K562 (cell line): ENCODE measurements around the gene C10orf143.

GRCh38 chr10:129892499-129893244, 71.4 kb downstream of the EBF3 start:
- RAMPAGE, long total RNA, result no peak
- RRBS, result no CpG with 5 or more reads among the region's 22 CpGs
PRO-cap:
- standard, result no peak
- CoPRO, capped RNA only, 2 experiments, result no peak in any of the 2 experiments
- CoPRO, capped and uncapped RNA, 2 experiments, result no peak in any of the 2 experiments
- CoPRO, uncapped RNA only, 2 experiments, result no peak in any of the 2 experiments
CAGE:
- cytosol, long polyA plus RNA, result no peak
- long polyA plus RNA, result no peak
- nucleolus, long total RNA, result no peak
- nucleus, long polyA plus RNA, result no peak

- RAMPAGE, long total RNA, result no peak
- RRBS, result no CpG with 5 or more reads among the region's 11 CpGs
PRO-cap:
- standard, result no peak
- CoPRO, capped RNA only, 2 experiments, result no peak in any of the 2 experiments
- CoPRO, capped and uncapped RNA, 2 experiments, result no peak in any of the 2 experiments
- CoPRO, uncapped RNA only, 2 experiments, result no peak in any of the 2 experiments
CAGE:
- cytosol, long polyA plus RNA, result no peak
- long polyA plus RNA, result no peak
- nucleolus, long total RNA, result no peak
- nucleus, long polyA plus RNA, result no peak
Observed at GRCh38 chr10:129946353-129946771, 17.7 kb downstream of the EBF3 start.

- RAMPAGE, long total RNA, result no peak
- RRBS, result under 1% methylated on average over 4 of the region's 23 CpGs
PRO-cap:
- standard, result bidirectional peak, plus-strand start at chr10:130110890, minus-strand start at chr10:130110804
- CoPRO, capped RNA only, 2 experiments, result peak in 1 of 2 experiments; most common plus-strand start chr10:130110942 (in 1); most common minus-strand start chr10:130110821 (in 1)
- CoPRO, capped and uncapped RNA, 2 experiments, result peak in 1 of 2 experiments; most common plus-strand start chr10:130110899 (in 1); most common minus-strand start chr10:130110809 (in 1)
- CoPRO, uncapped RNA only, 2 experiments, result no peak in any of the 2 experiments
CAGE:
- cytosol, long polyA plus RNA, result no peak
- long polyA plus RNA, result no peak
- nucleolus, long total RNA, result no peak
- nucleus, long polyA plus RNA, result no peak
Observed at GRCh38 chr10:130110714-130111033, at the start of gene C10orf143. TSS of gene C10orf143 (minus strand) at chr10:130110830.

- RAMPAGE, long total RNA, result no peak
- RRBS, result no CpG with 5 or more reads among the region's 18 CpGs
PRO-cap:
- standard, result no peak
- CoPRO, capped RNA only, 2 experiments, result no peak in any of the 2 experiments
- CoPRO, capped and uncapped RNA, 2 experiments, result no peak in any of the 2 experiments
- CoPRO, uncapped RNA only, 2 experiments, result no peak in any of the 2 experiments
CAGE:
- cytosol, long polyA plus RNA, result no peak
- long polyA plus RNA, result no peak
- nucleolus, long total RNA, result no peak
- nucleus, long polyA plus RNA, result no peak
Observed at GRCh38 chr10:130493346-130493900, 357.2 kb downstream of the GLRX3 start.

DNA sequence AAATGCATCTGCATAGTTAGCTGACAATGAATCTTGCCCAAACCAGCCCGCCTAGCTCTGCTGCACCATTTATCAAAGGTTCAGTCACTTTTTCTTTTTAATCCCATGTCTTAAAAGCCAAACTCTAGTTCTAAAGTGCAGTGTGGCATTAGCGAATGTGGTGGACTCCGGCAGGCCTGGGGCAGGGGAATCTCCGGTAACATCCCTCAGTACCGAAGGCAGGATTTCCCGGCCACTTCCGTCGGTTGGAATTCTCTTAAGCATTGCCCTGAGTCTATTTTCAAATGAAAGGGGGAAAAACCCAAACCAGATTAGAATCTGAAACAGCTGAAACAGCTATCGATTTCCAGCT, 1.0 kb downstream of the TCERG1L start:
- RAMPAGE, long total RNA, result no peak
- RRBS, result no CpG with 5 or more reads among the region's 9 CpGs
PRO-cap:
- standard, result no peak
- CoPRO, capped RNA only, 2 experiments, result no peak in any of the 2 experiments
- CoPRO, capped and uncapped RNA, 2 experiments, result no peak in any of the 2 experiments
- CoPRO, uncapped RNA only, 2 experiments, result no peak in any of the 2 experiments
CAGE:
- cytosol, long polyA plus RNA, result no peak
- long polyA plus RNA, result no peak
- nucleolus, long total RNA, result no peak
- nucleus, long polyA plus RNA, result no peak

DNA sequence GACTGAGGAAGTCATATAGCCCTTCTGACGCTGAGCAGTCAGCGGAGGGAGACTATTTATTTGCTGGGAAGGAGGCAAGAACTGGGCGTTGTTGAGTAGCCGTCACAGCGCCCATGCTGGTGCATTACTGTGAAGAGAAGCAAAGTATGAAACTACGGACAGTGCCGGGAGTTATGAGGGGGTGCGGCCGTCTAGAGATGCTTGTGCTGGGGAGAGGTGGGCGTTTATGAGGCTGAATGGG, 48.5 kb upstream of the TCERG1L start:
- RAMPAGE, long total RNA, result no peak
- RRBS, result no CpG with 5 or more reads among the region's 10 CpGs
PRO-cap:
- standard, result no peak
- CoPRO, capped RNA only, 2 experiments, result no peak in any of the 2 experiments
- CoPRO, capped and uncapped RNA, 2 experiments, result no peak in any of the 2 experiments
- CoPRO, uncapped RNA only, 2 experiments, result no peak in any of the 2 experiments
CAGE:
- cytosol, long polyA plus RNA, result no peak
- long polyA plus RNA, result no peak
- nucleolus, long total RNA, result no peak
- nucleus, long polyA plus RNA, result no peak

DNA sequence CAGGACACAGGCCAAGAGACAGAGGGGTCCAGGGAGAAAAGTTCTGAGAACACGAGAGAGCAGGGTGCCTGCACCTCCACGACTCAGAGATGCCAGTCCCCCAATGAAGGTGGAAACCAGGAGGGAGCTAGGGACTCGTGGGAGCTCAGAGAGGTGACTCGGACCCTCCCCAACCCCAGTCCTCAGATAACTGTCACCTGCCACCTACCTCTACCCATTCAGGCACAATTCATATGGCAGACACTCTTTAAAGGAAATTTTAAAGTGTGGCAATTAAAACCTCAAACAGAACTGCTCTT, 166.7 kb upstream of the PPP2R2D start:
- RAMPAGE, long total RNA, result no peak
- RRBS, result no CpG with 5 or more reads among the region's 4 CpGs
PRO-cap:
- standard, result no peak
- CoPRO, capped RNA only, 2 experiments, result no peak in any of the 2 experiments
- CoPRO, capped and uncapped RNA, 2 experiments, result no peak in any of the 2 experiments
- CoPRO, uncapped RNA only, 2 experiments, result no peak in any of the 2 experiments
CAGE:
- cytosol, long polyA plus RNA, result no peak
- long polyA plus RNA, result no peak
- nucleolus, long total RNA, result no peak
- nucleus, long polyA plus RNA, result no peak

GRCh38 chr10:131905969-131906482, 5.2 kb downstream of the PPP2R2D start:
- RAMPAGE, long total RNA, result no peak
- RRBS, result no CpG with 5 or more reads among the region's 2 CpGs
PRO-cap:
- standard, result no peak
- CoPRO, capped RNA only, 2 experiments, result no peak in any of the 2 experiments
- CoPRO, capped and uncapped RNA, 2 experiments, result no peak in any of the 2 experiments
- CoPRO, uncapped RNA only, 2 experiments, result peak in 1 of 2 experiments; most common plus-strand start chr10:131906040 (in 1)
CAGE:
- cytosol, long polyA plus RNA, result no peak
- long polyA plus RNA, result no peak
- nucleolus, long total RNA, result no peak
- nucleus, long polyA plus RNA, result no peak

GRCh38 chr10:131909795-131910422, 9.1 kb downstream of the PPP2R2D start:
- RAMPAGE, long total RNA, result no peak
- RRBS, result no CpG with 5 or more reads among the region's 11 CpGs
PRO-cap:
- standard, result no peak
- CoPRO, capped RNA only, 2 experiments, result no peak in any of the 2 experiments
- CoPRO, capped and uncapped RNA, 2 experiments, result no peak in any of the 2 experiments
- CoPRO, uncapped RNA only, 2 experiments, result no peak in any of the 2 experiments
CAGE:
- cytosol, long polyA plus RNA, result no peak
- long polyA plus RNA, result no peak
- nucleolus, long total RNA, result no peak
- nucleus, long polyA plus RNA, result no peak

DNA sequence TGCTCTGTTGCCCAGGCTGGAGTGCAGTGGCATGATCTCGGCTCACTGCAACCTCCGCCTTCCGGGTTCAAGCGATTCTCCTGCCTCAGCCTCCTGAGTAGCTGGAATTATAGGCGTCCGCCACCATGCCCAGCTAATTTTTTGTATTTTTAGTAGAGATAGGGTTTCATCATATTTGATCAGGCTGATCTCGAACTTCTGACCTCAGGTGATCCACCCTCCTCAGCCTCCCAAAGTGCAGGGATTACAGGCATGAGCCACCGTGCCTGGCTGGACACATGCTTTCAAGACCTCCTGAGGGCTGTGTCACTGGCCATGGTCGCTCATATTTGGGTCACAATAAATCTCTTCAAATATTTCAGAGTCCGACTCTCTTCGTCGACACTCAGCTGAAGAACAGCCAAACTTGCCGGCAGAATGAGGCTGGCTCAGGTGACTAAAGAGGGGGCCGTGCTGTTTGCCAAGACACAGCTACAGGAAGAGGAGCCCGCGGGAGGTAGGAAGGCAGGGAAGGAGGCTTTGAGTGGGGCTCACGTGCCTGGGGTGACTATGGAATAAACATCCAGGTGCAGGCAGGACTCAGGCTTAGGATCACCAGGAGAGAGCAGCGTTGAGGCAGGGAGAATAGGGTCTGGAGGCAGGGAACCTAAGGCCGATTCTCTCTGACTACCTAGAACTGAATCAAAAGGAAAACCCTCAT, 19.3 kb upstream of the BNIP3 start:
- RAMPAGE, long total RNA, result no peak
- RRBS, result no CpG with 5 or more reads among the region's 19 CpGs
PRO-cap:
- standard, result no peak
- CoPRO, capped RNA only, 2 experiments, result no peak in any of the 2 experiments
- CoPRO, capped and uncapped RNA, 2 experiments, result no peak in any of the 2 experiments
- CoPRO, uncapped RNA only, 2 experiments, result no peak in any of the 2 experiments
CAGE:
- cytosol, long polyA plus RNA, result no peak
- long polyA plus RNA, result no peak
- nucleolus, long total RNA, result no peak
- nucleus, long polyA plus RNA, result no peak

DNA sequence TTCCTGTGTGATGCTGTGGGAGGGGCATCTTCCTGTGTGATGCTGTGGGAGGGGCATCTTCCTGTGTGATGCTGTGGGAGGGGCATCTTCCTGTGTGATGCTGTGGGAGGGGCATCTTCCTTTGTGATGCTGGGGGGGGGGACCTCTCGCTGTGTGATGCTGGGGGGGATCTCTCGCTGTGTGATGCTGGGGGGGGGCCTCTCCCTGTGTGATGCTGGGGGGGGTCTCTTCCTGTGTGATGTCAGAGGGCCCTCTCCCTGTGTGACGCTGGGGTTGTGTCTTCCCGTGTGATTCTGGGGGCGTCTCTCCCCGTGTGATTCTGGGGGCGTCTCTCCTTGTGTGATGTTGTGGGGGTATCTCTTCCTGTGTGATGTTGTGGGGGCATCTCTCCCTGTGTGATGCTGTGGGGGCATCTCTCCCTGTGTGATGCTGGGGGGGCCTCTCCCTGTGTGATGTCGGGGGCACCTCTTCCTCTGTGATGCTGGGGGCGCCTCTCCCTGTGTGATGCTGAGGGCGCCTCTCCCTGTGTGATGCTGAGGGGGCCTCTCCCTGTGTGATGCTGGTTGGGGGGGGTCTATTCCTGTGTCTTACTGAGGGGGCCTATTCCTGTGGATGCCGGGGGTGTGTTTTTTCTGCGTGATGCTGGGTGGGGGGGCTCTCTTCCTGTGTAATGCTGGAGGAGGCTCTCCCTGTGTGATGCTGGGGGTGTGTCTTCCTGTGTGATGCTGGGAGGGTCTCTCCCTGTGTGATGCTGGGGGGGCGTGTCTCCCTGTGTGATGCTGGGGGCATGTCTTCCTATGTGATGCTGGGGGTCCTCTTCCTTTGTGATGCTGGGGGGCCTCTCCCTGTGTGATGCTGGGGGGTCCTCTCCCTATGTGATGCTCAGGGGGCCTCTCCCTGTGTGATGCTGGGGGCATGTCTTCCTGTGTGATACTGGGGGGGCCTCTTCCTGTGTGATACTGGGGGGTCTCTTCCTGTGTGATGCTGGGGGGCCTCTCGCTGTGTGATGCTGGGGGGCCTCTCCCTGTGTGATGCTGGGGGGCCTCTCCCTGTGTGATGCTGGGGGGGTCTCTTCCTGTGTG, 27.6 kb upstream of the DPYSL4 start:
- RAMPAGE, long total RNA, result no peak
- RRBS, result no CpG with 5 or more reads among the region's 14 CpGs
PRO-cap:
- standard, result no peak
- CoPRO, capped RNA only, 2 experiments, result no peak in any of the 2 experiments
- CoPRO, capped and uncapped RNA, 2 experiments, result no peak in any of the 2 experiments
- CoPRO, uncapped RNA only, 2 experiments, result no peak in any of the 2 experiments
CAGE:
- cytosol, long polyA plus RNA, result no peak
- long polyA plus RNA, result no peak
- nucleolus, long total RNA, result no peak
- nucleus, long polyA plus RNA, result no peak

- RAMPAGE, long total RNA, result no peak
- RRBS, result no CpG with 5 or more reads among the region's 15 CpGs
PRO-cap:
- standard, result no peak
- CoPRO, capped RNA only, 2 experiments, result no peak in any of the 2 experiments
- CoPRO, capped and uncapped RNA, 2 experiments, result no peak in any of the 2 experiments
- CoPRO, uncapped RNA only, 2 experiments, result no peak in any of the 2 experiments
CAGE:
- cytosol, long polyA plus RNA, result no peak
- long polyA plus RNA, result no peak
- nucleolus, long total RNA, result no peak
- nucleus, long polyA plus RNA, result no peak
Observed at GRCh38 chr10:132255522-132255979, 52.2 kb downstream of the STK32C start.

- RAMPAGE, long total RNA, result no peak
- RRBS, result no CpG with 5 or more reads among the region's 8 CpGs
PRO-cap:
- standard, result no peak
- CoPRO, capped RNA only, 2 experiments, result no peak in any of the 2 experiments
- CoPRO, capped and uncapped RNA, 2 experiments, result no peak in any of the 2 experiments
- CoPRO, uncapped RNA only, 2 experiments, result peak in 2 of 2 experiments; most common minus-strand start chr10:132323000 (in 1)
CAGE:
- cytosol, long polyA plus RNA, result no peak
- long polyA plus RNA, result no peak
- nucleolus, long total RNA, result no peak
- nucleus, long polyA plus RNA, result no peak
Observed at GRCh38 chr10:132322674-132323280, 9.2 kb upstream of the LRRC27 start.

DNA sequence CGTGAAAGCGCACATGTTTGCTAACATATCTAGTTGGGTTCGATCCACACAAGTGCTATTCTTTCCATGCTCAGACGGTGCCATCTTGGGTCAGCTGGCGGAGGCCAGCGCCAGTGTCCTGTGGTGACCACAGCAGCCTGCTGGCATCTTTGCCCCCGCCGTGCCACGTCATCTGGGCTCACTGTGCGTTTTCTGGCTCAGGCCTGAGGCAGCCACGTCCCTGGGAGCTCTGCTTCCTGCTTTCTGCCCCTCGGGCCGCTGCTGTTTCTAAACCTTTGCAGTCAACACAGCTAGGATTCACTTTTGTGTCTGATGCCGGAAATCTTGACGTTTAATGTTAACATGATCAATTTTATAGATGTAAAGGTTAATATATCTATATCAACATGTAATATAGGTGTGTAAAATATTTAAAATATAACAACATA, 15.9 kb downstream of the PWWP2B start:
- RAMPAGE, long total RNA, result no peak
- RRBS, result no CpG with 5 or more reads among the region's 15 CpGs
PRO-cap:
- standard, result no peak
- CoPRO, capped RNA only, 2 experiments, result no peak in any of the 2 experiments
- CoPRO, capped and uncapped RNA, 2 experiments, result no peak in any of the 2 experiments
- CoPRO, uncapped RNA only, 2 experiments, result no peak in any of the 2 experiments
CAGE:
- cytosol, long polyA plus RNA, result no peak
- long polyA plus RNA, result no peak
- nucleolus, long total RNA, result no peak
- nucleus, long polyA plus RNA, result no peak

DNA sequence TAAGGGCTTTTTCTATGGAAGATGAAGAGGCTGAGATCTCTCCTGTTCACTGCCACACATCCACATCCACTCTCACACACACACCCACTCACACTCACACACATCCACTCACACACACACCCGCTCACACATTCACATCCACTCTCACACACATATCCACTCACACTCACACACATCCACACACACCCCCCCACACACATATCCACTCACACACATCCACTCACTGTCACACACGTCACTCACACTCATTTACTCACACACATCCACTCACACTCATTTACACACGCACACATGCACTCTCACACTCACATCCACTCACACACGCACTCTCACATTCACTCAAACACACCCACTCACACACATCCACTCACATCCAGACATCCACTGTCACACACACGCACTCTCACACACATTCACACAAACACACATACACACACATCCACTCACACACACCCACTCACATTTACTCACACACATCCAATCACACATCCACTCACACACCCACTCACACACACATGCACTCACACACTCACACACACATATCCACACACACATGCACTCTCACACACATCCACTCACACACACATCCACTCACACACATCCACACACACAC, 18.2 kb downstream of the PWWP2B start:
- RAMPAGE, long total RNA, result no peak
- RRBS, result no CpG with 5 or more reads among the region's 5 CpGs
PRO-cap:
- standard, result no peak
- CoPRO, capped RNA only, 2 experiments, result no peak in any of the 2 experiments
- CoPRO, capped and uncapped RNA, 2 experiments, result no peak in any of the 2 experiments
- CoPRO, uncapped RNA only, 2 experiments, result no peak in any of the 2 experiments
CAGE:
- cytosol, long polyA plus RNA, result no peak
- long polyA plus RNA, result no peak
- nucleolus, long total RNA, result no peak
- nucleus, long polyA plus RNA, result no peak

DNA sequence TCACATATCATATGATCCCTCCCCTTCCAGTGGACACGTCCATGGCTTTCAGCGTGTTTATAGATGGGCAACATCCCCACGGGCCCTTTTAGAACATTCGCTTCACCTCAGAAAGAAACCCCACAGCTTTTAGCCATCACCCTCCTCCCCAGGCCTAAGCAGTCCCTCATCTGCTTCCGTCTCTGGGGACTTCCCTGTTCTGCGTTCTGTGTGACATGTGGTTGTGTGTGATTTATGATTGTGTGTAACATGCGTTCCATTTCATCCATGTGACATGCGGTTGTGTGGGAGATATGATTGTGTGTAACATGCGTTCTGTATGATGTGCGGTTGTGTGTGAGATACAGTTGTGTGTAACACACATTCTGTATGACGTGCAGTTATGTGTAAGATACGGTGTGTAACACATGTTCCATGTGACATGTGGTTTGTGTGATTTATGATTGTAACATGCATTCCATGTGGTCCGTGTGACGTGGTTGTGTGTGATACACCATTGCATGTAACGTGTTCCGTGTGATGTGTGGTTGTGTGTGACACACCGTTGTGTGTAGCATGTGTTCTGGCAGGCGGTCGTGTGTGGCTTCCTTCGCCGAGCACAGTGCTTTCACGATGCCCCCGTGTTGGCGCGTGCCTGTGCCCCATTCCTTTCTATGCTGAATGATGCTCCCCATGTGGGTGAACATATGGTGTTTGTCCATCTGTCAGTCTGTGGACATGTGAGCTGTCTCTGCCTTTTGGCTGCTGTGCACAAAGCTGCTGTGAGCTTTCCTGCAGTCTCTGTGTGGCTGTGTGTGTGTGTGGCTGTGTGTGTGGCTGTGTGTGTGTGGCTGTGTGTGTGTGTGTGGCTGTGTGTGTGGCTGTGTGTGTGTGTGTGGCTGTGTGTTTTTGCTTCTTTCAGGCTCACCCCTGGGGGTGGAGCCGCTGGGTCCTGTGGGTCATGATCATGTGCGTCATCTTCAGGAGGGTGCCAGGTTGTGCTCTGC, 26.2 kb downstream of the PWWP2B start:
- RAMPAGE, long total RNA, result no peak
- RRBS, result no CpG with 5 or more reads among the region's 27 CpGs
PRO-cap:
- standard, result no peak
- CoPRO, capped RNA only, 2 experiments, result no peak in any of the 2 experiments
- CoPRO, capped and uncapped RNA, 2 experiments, result no peak in any of the 2 experiments
- CoPRO, uncapped RNA only, 2 experiments, result no peak in any of the 2 experiments
CAGE:
- cytosol, long polyA plus RNA, result no peak
- long polyA plus RNA, result no peak
- nucleolus, long total RNA, result no peak
- nucleus, long polyA plus RNA, result no peak

GRCh38 chr10:132430007-132430556, 33.1 kb downstream of the PWWP2B start:
- RAMPAGE, long total RNA, result no peak
- RRBS, result no CpG with 5 or more reads among the region's 8 CpGs
PRO-cap:
- standard, result no peak
- CoPRO, capped RNA only, 2 experiments, result no peak in any of the 2 experiments
- CoPRO, capped and uncapped RNA, 2 experiments, result no peak in any of the 2 experiments
- CoPRO, uncapped RNA only, 2 experiments, result no peak in any of the 2 experiments
CAGE:
- cytosol, long polyA plus RNA, result no peak
- long polyA plus RNA, result no peak
- nucleolus, long total RNA, result no peak
- nucleus, long polyA plus RNA, result no peak

GRCh38 chr10:132463987-132465110, 67.3 kb downstream of the PWWP2B start:
- RAMPAGE, long total RNA, result no peak
- RRBS, result no CpG with 5 or more reads among the region's 35 CpGs
PRO-cap:
- standard, result no peak
- CoPRO, capped RNA only, 2 experiments, result no peak in any of the 2 experiments
- CoPRO, capped and uncapped RNA, 2 experiments, result no peak in any of the 2 experiments
- CoPRO, uncapped RNA only, 2 experiments, result no peak in any of the 2 experiments
CAGE:
- cytosol, long polyA plus RNA, result no peak
- long polyA plus RNA, result no peak
- nucleolus, long total RNA, result no peak
- nucleus, long polyA plus RNA, result no peak